Subcutaneous preadipocyte (primary cell): ENCODE results near the gene ERGIC3.

- CAGE, long polyA plus RNA: no peak
Observed at GRCh38 chr20:35271040-35271473, 6.9 kb downstream of the MMP24OS start.

DNA sequence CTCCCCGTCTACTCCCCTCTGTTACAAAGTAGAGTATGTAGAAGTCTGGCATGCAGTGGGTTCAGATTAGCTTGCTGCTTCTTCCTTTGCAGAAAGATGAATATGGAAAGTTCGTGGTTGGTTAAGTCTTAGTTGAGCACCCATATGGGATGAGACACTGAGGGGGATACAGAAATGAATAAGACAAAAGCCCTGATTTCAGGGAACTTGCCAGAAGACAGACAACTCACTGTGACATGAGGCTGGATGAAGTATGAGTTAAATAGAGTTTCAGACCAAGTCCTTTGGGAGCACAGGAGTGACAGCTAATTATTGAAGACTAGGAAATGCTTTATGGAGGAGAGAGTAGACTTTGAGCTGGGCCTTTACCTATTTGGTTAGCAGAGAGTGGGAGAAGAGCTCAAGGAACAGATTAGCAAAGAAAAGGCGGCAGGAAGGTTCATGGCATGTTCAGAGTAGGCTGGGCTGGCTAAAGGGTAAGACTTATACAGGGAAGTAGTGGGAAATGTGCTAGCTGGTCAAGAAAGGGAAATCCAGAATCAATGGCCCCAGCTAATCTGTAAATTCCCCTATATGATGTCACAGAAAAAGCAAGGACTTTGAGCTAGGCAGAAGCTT is 18.8 kb downstream of the CEP250 start:
- CAGE, long polyA plus RNA: no peak

DNA sequence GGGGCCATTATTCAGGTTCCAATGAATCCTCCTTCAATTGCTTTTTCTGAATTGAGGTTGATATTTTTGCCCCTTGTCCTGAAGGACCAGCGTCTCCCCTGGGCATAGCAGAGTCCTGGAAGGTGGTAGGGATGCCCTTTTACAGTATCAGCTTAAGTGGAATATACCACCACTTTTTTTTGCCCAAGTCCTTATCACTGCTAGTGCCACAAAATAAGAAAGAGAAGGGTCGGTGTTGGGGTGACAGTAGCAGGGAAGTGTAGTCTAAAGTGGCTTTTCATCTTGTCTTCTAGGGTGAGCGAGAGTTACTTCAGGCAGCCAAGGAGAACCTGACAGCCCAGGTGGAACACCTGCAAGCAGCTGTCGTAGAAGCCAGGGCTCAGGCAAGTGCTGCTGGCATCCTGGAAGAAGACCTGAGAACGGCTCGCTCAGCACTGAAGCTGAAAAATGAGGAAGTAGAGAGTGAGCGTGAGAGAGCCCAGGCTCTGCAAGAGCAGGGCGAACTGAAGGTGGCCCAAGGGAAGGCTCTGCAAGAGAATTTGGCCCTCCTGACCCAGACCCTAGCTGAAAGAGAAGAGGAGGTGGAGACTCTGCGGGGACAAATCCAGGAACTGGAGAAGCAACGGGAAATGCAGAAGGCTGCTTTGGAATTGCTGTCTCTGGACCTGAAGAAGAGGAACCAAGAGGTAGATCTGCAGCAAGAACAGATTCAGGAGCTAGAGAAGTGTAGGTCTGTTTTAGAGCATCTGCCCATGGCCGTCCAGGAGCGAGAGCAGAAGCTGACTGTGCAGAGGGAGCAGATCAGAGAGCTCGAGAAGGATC is 27.1 kb downstream of the C20orf173 start:
- CAGE, long polyA plus RNA: no peak

DNA sequence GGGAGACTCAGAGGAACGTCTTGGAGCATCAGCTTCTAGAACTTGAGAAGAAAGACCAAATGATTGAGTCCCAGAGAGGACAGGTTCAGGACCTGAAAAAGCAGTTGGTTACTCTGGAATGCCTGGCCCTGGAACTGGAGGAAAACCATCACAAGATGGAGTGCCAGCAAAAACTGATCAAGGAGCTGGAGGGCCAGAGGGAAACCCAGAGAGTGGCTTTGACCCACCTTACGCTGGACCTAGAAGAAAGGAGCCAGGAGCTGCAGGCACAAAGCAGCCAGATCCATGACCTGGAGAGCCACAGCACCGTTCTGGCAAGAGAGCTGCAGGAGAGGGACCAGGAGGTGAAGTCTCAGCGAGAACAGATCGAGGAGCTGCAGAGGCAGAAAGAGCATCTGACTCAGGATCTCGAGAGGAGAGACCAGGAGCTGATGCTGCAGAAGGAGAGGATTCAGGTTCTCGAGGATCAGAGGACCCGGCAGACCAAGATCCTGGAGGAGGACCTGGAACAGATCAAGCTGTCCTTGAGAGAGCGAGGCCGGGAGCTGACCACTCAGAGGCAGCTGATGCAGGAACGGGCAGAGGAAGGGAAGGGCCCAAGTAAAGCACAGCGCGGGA is 26.4 kb downstream of the C20orf173 start:
- CAGE, long polyA plus RNA: no peak

- CAGE, long polyA plus RNA: start-site peak on the plus strand at chr20:35542058-35542094, 1,247 and 625 reads in 2 replicates
Observed at GRCh38 chr20:35541311-35542740, at the start of gene ERGIC3. ERGIC3 (plus strand) TSS chr20:35542078.

DNA sequence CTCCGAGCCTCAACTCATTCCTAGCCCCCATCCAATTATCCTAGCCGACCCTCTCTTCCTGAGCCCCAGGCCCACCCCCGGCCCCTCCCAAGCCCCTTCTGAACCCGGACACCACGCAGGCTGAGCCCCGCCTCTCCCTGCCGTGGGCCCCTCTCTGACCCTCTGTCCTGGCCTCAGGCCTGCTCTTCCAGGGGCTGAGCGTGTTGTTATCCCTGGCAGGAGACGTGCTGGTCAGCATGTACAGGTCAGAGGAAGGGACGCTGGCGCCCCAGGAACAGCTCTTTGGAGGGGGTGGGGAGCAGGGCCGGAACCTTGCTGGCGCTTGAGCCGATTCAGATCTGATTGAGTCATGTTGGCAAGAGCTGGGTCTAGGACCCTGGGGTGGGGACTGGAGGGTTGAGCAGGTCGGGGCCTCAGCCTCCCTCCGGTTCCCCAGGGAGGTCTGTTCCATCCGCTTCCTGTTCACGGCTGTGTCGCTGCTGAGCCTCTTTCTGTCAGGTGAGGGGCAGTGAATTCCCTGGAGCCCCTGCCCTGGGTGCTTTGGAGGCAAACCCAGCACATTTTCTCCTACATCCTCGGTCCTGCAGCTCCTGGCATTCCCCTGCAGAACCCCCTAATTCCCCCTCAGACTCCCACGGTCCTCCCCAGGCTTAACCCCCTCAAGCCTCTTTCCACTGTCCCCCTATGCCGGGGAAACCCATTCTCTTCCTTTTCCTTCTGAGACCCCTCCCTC is 1.9 kb downstream of the SPAG4 start:
- CAGE, long polyA plus RNA: no peak

DNA sequence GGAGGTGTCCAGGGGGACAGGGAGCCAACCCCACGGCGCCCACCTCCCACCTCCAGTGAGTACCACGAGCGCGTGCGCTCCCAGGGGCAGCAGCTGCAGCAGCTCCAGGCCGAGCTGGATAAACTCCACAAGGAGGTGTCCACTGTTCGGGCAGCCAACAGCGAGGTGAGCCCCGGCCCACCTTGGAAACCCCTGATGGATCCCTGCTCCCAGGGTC is 2.8 kb downstream of the SPAG4 start:
- CAGE, long polyA plus RNA: no peak

- CAGE, long polyA plus RNA: no peak
Observed at GRCh38 chr20:35701742-35702532, 2.7 kb downstream of the ROMO1 start.

DNA sequence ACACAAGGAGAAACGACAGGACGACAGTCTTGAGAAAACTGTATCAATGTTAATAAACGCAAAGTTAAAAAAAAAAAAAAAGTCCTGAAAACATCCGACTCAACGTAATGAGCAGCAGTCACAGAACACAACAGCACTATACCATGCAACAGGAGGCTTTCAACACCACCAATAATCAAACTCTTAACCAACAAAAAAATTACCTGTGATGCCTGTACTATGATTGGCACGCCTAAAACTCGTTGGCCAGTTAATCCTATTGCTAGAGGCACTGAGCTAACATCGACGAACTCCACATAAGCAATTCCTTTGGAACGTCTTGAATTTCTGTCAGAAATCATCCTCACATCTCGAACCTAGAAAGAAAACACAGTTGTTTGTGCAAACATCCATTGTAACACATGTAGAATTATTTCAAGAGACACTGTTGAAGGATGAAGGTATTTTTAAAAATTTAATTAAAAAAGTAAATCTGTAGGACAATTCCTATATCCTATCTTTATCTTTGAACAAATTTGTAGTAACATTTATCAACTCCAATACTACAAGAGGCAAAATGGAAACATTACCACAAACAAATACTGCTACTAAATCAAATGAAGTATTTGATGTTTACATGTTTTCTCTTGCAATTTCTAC is 17.6 kb downstream of the RBM39 start:
- CAGE, long polyA plus RNA: no peak

DNA sequence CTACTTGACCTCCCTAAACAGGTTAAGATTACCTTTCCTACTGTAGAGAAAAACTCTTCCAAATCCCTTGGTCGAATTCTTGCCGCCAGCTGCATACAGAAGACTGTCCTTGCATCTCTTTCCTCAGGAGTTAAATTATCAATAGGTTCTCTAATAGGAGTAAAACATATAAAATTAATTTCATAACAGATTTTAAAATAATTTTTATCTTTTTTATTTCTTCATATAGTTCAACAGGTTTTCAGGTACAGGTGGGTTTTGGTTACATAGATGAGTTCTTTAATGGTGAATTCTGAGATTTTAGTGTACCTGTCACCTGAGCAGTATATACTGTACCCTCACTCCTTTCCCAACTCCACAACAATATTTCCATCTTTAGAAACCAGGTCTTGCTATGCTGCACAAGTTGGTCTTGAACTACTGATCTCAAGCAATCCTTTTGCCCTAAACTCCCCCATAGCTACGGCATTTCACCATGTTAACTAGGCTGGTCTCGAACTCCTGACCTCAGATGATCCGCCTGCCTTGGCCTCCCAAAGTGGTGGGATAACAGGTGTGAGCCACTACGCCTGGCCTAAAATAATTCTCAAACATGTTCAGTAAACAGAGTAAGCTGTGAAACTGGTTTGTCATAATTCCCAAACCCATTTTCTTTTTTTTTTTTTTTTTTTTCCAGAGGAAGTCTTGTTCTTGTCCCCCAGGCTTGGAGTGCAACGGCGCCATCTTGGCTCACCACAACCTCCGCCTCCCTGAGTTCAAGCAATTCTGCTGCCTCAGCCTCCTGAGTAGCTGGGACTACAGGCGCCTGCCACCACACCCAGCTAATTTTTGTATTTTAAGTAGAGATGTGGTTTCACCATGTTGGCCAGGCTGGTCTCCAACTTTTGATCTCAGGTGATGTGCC is 16.8 kb downstream of the RBM39 start:
- CAGE, long polyA plus RNA: no peak

DNA sequence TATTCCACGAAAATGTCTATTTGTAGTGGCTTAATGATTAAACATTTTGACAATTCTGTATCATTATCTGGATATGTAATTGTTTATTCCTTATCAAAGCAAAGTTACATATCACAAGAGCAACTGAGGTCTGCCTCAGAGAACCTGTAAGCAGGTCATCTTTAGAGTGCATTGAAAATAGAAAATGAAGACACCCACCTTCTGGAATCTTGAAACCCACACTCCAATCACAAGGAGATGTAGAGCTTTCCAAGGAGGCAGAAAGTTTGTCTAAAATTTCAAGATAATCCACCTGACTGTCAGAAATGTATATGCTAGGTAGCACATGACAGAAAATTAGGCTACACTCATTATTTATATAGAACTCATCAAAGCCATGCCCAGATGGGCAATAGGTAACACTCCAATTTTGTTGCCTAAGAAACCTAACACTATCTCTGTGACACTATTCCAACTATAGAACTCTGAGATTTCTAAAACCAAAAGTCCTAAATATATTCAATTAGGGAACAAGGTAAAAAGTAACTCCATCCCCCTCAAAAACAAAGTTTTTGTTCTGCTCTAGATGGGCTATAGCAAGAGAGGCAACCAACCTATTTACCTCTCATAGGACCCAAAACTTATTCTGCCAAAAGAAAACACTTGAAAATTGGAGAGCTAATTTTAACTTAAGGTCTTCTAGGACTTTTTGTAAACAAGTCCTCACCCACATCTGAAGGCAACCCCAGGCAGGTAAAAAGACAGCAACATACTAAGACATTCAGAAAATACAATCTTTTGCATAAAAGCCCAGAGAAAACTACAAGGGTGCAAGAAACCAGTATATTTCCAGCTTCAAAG is 7.9 kb downstream of the RBM39 start:
- CAGE, long polyA plus RNA: no peak

GRCh38 chr20:35821785-35822357 is 50.1 kb downstream of the PHF20 start:
- CAGE, long polyA plus RNA: no peak

DNA sequence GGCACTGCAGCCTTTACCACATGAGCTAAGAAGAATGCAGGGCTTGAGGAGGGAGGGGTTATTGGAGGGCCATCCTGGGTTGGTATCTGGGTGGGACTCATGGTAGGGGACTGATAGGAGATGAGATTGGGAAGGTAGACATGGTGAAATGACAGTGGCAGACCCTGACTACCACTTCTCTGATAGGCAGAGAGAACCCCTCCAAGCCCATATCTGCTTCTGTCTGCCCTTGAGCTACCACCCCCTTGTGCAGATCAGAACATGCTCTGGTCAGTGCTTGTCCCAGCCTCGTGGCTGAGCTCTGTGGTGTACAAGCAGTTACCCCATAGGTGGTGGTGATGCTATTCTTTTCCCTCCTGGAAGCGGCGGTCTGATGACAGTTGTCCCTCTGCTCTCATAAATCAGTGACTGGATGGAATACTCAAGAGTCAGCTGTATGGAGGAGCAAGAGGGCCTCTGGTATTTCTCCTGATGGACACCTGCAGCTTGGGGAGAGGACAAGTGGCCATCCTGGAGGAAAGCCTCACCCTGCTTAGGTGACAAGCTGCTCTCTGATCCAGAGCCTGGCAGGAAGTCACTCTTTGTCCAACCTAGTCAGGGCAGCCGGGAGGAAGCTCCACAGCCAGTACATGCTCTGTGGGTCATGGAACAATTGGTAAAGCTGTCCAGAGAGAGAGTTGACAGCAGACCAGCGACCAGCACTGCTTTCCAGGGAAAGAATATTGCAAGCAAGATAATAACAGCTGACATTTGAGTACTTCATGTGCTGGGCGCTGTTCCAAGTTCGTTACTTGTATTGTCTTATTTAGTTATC is 47.3 kb downstream of the SCAND1 start:
- CAGE, long polyA plus RNA: no peak

GRCh38 chr20:36048027-36048385 is 79.6 kb downstream of the CNBD2 start:
- CAGE, long polyA plus RNA: no peak

GRCh38 chr20:36091424-36092384 is 62.8 kb upstream of the EPB41L1 start:
- CAGE, long polyA plus RNA: no peak

DNA sequence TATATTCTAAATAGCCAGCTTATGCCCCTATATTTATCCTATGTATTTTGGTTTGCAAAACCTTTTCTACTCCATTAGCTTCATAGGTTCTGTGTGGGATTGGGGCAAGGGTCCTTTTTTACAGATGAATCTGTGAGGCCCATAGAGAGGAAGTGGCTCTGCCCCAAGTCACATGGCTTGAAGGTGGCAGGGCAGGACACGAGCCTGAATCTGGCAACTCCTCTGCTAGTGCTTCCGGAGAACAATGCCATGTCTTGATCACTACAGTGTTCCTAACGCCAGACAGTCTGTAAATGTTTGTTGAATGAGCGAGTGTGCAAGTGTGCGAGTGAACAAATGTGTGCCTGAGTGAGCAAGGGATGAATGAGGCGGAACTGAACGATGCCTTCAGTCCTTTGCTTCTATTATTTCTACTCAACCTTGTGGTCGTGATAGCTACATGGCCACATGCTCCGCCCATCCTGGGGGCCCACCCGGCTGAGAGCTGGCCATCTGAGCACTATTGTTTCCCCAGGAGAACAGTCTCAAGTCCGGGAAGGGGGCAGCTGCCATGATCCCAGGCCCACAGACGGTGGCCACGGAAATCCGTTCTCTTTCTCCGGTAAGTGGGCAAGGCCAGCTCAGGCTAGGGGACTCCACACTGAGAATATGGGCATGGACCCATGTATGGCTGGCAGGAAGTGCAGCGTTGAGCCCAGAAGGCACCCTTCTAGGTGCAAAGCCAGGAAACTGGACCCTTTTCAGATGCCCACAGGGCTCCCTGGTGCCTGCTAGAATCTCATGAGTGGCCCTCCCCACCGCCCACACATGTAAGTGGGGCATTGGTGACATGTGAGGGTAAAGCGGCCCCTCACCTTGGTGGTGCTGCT is 17.7 kb upstream of the AAR2 start:
- CAGE, long polyA plus RNA: no peak

DNA sequence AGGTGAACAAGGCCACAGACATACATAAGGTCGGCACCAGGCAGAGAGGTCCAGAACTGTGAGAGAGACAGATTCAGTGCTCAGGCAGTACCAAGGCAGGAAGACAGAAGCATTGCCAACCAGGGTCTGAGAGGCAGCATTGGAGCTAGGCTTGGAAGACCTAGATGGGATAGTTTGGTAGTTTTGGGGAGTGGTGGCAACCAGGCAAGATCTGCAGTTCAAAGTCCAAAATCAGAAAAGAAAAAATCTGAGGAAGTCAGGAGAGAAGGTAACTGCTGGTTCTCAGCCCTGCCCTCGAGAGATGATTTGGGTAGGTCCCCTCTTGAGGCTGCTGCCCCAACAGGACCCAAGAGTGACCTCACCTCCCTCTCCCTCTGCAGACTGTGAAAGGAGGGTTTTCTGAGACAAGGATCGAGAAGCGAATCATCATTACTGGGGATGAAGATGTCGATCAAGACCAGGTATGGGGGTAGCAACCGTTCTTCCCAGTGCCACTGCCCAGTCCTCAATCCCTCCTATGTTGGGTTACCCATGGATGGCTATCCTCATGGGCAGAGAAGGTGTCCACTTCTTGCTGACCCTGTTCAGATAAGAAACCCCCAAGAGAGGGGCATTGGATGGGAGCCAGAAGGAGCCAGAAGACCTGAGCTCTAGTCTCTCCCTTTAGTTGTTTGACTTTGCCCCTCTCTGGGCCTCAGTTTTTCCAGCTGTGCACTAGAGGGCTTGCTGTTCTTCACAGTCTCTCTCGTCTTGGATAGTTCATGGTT is 14.6 kb upstream of the AAR2 start:
- CAGE, long polyA plus RNA: no peak

DNA sequence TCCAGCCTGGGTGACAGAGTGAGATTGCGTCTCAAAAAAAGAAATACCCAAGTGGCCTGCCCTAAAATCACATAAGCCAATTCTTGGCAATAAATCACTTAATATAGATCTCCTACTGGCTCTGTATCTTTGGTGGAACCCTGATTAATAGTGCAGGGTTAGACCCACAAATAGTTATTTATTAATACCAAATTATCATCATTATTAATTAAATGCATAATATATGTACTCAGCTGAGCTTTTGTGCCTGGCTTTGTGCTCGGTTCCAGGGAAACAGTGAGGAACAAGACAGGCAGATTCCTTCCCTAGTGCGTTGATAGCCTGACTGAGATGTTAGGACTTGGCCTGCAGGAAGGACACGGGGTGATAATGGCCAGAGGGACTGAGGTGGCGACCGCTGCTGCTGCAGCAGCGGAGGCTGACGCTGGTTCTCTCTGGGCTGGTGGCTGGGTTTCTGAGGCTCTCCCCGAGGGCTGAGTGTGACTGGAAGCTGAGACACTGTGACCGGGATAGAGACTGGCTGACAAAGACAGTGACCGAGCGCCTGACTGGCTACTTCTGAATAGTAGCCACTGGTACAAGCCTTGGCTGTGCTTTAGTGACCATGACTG is 550 bp upstream of the AAR2 start:
- CAGE, long polyA plus RNA: no peak

- CAGE, long polyA plus RNA: no peak
Observed at GRCh38 chr20:36496657-36497044, 44.7 kb upstream of the MYL9 start.

GRCh38 chr20:36527960-36528950 is 13.1 kb upstream of the MYL9 start:
- CAGE, long polyA plus RNA: no peak